Pericardium (tissue), 1 donor: ENCODE measurements around a stretch of chr5.

- RRBS: no CpG with 5 or more reads among the region's 1 CpG
Measured at GRCh38 chr5:157252655-157253120, 13.2 kb upstream of the CYFIP2 start.

DNA sequence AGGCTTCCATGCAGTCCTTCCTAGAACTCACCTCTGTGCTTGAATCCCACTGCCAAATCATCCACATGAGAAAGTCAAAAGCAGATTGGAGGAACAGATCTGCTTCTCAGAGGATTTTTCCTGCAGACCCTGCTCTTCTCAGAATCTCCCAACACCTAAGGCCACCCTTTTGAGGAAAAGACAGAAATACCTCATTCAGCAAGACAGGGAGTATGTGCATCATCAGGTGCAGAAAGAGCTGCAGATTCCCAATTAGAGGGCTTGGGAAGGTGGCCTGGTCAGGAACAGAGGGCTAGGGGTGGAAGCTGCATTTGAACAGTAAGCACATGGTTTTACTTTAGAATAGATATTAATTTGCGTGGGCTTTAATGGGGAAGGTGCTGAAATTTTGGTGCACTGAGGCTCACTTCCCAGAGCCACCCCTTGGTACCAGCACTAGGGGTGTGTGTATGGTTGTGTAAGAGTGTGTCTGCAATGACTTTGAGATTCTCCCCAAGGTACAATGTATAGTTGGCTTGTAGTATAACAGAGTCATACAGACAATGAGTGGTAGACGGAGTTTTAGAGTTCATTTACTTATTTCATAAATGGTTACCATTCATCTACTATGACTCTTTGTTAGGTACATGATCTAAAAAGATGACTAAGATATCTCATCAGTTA is 9.3 kb upstream of the CYFIP2 start:
- RRBS: no CpG with 5 or more reads among the region's 2 CpGs

DNA sequence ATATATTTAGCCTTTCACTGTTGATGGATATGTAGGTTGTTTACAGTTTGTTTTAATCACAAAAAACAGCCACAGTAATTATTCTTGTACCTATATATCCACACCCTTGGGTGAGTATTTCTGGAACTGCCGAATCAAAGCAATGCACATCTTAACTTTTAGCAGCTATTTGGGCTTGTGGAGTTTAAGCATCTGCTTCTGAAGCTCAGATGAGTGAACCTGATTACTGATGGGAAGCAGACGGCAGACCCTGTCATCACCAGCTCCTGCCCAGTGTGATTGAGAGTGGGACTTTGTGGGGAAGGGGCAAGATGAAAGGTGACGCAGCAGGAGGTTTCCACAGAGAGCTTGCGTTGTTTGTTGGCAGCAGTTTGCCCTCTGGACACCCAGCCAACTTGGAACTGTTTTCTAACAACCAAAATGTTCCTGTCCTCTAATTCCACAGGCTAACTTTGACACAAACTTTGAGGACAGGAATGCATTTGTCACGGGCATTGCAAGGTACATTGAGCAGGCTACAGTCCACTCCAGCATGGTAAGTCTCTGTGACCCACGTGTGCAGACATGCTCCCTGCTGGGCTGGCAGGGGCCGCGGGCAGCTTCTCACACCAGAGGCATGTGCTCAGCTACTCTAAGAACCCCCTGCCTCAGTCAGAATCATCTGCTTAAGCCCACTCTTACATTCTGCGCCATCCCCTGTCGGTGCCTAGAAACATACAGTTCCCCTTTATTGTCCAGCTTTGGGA is 20.8 kb downstream of the CYFIP2 start:
- RRBS: no CpG with 5 or more reads among the region's 10 CpGs

DNA sequence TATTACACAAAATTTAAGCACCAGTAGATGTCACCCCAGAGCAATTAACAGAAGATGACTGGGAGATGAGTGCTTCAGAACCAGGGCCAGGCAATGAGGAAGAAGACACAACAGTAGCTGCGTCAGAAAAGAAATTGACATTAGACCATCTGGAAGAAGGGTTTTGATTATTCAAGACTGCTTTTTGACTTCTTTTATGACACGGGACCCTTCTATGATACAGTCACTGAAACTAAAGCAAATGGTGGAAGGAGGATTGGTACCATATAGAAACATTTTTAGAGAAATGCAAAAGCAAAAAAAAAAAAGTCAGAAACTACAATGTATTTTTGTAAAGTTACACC is 28.1 kb upstream of the NIPAL4 start:
- RRBS: no CpG with 5 or more reads among the region's 2 CpGs

- RRBS: no CpG with 5 or more reads among the region's 9 CpGs
Measured at GRCh38 chr5:157478019-157478892, 18.2 kb downstream of the NIPAL4 start.

- RRBS: 3% methylated on average over 3 of the region's 16 CpGs
Measured at GRCh38 chr5:157540591-157541568, 34.7 kb downstream of the ADAM19 start.

GRCh38 chr5:157550049-157550627 is 25.4 kb downstream of the ADAM19 start:
- RRBS: no CpG with 5 or more reads among the region's 5 CpGs

DNA sequence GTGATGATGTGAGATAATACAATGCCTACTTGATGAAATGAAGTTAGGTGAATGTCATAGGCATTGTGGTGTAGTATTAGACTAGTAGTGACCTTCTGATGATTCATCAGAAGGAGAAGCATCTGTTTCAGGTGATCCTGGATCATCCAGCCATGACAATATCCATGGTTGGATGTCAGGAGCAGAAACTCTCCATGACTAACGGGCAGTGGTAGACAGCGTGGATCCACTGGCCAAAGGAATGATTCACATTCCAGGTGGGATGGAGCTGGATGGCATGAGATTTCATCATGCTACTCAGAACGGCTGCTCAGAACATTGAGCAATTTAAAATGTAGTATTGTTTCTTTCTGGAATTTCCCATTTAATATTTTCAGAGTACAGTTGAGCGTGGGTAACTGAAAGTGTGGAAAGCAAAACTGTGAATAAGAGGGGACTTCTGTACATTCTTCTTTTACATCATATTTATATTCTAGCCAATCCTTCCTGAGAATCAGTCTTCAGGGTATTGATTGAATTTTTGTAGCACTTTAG is 11.9 kb upstream of the CLINT1 start:
- RRBS: no CpG with 5 or more reads among the region's 4 CpGs

DNA sequence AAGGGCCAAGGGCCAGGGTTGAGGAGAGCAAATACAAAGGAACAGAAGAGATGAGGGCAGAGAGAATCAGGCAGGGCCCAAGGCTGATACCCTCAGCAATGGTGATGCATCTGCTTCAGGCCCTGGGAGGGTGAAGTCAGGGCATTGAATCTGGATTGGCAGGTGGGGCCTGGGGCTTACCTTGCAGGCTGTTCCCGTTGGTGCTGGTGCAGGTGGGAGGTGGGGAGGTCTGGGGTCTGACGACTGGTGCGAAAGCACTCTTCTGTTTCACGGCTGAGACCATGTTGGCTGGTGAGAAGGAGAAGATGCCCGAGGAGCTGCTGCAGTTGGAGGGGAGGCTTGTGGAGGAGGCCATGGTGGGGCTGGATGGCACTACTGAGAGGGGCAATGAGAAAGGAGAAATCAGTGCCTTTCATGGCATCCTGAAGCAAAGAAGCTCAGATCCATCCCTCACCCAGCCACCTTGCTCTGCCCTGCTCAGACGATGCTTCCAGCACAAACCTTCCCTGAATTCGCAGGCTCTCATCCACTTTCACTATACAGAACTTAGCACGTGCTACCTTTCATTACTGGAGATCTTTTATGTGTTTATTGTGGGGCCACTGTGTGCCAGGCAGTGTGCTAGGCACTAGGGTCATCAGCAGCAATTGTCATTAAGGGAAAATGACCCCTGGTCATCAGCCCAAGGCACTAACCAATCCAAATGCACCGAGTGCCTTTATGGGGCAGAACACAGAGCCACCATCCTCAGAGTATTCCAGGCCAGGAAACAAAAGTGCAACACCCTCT is 391.7 kb downstream of the EBF1 start:
- RRBS: no CpG with 5 or more reads among the region's 9 CpGs

GRCh38 chr5:158748168-158748463 is 351.6 kb downstream of the EBF1 start:
- RRBS: no CpG with 5 or more reads among the region's 5 CpGs

DNA sequence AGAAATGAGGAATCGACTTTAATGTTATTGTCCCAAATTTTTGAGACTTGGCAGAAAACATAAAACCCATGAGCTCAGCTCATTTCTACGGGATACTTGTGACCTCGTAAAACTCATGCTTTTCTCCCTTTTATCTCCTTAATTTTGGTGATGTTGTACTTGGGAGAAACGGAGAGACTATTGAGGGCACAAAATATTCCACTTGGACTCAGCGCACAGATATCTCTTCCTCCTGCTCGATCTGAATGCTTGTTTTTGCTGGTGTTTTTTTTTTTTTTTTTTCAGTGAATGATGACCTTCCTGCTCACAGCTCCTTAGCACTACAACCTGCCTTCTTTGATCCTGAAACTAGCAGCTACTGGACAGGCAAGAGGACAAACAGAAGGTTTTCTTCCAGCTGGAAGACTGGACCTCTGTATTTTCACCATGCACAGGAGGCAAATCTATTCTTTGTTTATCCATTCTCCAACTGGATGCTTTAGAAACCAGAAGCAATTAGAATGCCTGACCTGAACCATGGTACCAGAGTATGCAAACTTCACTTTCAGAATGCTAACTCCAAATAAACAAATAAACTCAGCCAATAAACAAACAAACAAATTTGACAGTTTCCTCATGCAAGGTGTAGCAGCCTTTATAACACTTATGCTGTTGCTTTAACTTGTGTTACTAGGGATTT is 296.5 kb downstream of the EBF1 start:
- RRBS: no CpG with 5 or more reads among the region's 6 CpGs

GRCh38 chr5:158917960-158918159 is 181.9 kb downstream of the EBF1 start:
- RRBS: no CpG with 5 or more reads among the region's 1 CpG

DNA sequence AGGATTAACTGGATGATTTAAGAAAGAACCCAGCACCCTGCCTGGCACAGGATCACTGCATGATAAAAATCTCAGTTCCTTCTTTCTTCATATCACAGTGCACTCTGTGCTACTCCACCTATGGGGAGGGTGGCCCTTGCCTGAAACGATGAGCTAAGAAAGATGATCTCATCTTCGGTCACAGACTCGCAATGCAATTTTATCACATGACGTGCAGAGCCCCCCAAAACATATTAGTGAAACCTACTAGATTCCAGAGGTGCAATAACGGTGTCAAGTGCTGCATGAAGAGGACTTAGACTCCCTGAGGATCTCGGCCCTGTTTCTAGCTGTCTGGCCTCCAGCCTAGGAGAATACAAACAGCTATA is 104.0 kb downstream of the EBF1 start:
- RRBS: no CpG with 5 or more reads among the region's 6 CpGs

- RRBS: no CpG with 5 or more reads among the region's 7 CpGs
Measured at GRCh38 chr5:158997760-158998440, 101.8 kb downstream of the EBF1 start.

DNA sequence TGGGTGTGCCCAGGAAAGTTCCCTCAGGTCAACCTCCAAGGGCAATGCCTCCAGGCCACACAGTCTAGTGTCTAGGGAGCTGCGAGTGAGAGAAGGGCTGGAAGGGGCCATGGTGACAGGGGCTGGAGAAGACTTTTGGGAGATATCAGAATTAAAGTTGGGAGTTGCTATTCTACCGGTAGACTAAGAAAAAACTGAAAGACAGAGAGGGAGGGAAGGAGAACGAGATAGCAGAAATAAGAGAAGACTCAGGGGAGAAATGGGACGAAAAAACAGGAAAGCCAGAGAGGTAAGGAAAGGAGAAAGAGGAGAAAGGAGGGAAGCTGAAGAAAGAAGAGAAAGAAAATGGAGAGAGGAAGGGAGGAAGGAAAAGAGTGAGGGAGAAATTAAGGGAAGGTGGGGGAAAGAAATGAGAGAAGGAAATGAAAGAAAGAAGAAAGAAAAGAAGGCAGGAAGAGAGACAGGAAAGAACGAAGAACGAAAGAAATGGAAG is 1.4 kb downstream of the EBF1 start:
- RRBS: no CpG with 5 or more reads among the region's 6 CpGs

DNA sequence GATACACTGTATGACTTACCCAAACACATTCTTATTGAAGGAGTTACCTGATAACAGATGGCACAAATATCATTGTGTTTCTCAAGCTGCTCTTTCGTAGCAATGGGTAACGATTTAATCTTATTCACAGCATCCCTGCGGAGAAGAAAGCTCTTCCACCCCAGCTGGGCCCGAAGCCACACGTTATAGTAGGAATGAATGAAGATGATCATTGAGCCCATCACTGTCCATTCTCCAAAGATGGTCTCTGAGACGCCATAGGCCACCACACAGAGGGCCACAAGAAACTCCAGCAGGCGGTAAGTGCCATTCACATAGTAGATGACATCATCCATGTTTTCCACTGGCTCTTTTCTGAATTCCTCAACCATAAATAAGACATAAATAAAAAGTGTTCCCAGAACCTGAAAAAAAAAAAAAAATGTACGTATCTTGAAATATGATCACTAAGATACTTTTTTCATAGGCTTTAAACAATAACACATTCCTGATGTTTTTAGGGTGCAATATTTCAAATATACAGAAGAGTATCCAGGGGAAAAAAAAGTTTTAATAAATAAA is 48.1 kb downstream of the RNF145 start:
- RRBS: no CpG with 5 or more reads among the region's 8 CpGs

DNA sequence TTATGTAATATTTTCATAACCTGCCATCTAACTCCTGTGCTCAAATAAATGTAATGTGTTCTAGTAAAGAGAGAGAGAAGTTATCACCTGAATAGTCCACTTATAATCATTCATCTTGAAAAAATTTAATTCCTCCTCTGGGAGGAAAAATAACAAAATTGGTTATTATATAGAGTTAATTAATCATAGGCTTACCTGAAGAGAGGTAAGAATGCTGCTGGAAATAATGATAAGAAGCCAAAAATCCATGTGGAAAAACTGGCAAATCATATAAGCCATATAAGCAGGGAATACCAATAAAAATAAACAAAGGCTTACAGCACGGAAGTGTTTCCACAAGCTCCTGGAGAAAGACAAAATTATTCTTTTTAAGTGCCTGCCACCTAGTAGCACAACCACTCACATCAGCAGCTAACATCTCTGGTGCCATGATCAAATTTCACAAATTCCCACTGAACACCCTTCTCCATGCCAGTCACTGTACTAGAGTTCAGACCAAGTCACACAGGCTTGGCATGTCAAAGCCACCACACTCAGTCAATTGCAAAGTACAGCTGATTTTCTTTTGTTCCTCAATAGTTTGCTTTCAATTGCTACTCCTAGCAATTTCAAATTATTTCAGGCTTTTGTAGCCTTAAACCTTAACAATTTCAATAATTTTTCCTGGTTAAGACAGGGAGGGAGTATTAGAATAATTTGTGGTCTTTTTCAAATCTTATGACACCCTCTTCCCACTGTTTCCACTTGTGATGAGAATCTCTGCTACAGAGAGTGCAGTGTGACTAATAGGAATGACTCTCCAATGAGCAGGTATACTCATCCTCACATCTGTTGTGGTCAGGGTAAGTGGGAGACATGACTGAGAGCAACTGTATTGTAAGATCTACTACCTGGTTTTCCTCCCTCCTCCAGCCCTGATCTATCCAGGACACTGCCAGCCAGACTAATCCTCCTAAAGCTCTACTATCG is 46.3 kb downstream of the RNF145 start:
- RRBS: no CpG with 5 or more reads among the region's 2 CpGs

- RRBS: no CpG with 5 or more reads among the region's 1 CpG
Measured at GRCh38 chr5:159175556-159176046, 33.8 kb downstream of the RNF145 start.

DNA sequence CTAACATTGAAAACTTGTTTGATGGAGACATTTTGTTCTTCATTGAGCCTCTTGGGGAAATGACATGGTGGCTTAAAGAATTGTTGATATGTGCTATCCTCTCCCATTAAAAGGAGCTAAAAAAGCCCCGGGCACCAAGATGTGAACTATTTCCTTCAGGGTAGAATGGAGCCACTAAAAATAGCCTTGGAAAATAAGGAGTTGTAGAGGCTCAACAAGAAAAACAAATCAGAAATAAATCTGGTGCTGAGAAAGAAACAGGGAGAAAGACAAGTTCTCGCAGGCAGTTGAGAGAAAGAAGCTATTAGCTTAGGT is 134.7 kb upstream of the ADRA1B start:
- RRBS: no CpG with 5 or more reads among the region's 2 CpGs